Measurements from ENCODE around the gene TAAR2.

GRCh38 chr6:132624122-132624517 is at the start of gene TAAR2:
Gene TAAR2 (minus strand): TSS chr6:132624275.
- RRBS, result no CpG with 5 or more reads among the region's 6 CpGs

DNA sequence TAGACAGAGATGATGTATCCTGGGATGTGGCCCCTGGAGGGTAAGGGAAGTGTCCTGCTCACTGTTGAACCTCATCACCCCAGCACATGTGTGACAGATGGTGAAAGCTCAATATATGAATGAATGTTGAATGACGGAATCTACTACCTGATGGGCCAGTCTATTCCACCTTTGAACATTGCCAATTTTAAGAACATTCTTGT is 21.4 kb upstream of the VNN1 start:
- RRBS, result no CpG with 5 or more reads among the region's 1 CpG

DNA sequence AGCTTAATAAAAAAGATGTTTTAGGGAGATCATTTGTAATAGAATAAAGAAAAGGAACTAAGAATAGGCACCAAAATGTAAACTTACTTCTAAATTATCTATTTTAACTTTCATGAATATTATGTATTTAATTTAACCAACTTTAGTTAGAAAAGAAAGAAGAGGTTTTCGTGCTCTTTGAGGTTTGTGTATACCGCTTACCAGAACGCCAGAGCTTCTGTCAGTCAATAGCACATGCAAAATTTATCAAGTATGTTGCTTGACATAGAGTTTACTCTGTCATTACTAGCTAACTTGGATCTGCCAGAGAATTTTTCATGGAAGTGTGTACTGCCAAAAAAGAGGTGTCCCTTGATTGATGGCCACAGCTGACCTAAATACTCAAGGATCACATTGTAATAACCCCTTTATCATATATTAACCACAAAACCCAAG is 194.2 kb upstream of the EYA4 start:
- RRBS, result no CpG with 5 or more reads among the region's 3 CpGs

DNA sequence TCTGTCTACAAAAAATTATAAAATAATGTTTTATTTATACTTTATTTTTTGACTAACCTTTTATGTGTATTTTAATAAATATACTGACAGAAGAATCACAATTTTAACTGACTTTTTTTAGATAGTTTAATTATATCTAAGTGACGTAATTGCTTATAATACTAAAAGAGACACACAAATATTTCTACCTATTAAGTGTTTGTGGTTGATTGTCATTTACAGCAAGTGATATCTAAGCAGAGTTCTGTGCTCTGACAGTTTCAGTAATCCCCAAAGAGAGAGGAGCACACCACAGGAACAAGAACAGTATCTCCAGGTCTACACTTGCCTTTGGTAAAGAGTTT is 183.1 kb upstream of the EYA4 start:
- RRBS, result no CpG with 5 or more reads among the region's 1 CpG

GRCh38 chr6:133609395-133610086 is 279.4 kb upstream of the TCF21 start:
- RRBS, result no CpG with 5 or more reads among the region's 2 CpGs

DNA sequence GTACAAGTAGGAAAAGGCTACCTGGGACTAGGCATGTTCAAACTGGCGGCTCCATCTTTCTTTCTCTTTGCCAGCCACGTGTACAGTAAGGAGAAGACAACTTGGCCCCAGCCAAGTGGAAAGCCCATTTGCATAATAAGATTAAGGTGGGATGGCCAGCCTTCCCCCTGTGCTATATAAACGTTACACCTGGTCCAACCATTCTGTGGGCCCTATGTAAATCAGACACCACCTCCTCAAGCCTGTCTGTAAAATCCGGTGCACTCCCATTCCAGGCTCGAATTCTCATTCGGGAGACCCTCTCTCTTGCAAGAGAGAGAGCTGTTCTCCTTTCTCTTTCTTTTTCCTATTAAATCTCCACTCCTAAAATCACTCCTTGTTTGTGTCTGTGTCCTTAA is 27.2 kb upstream of the SLC2A12 start:
- RRBS, result no CpG with 5 or more reads among the region's 6 CpGs

DNA sequence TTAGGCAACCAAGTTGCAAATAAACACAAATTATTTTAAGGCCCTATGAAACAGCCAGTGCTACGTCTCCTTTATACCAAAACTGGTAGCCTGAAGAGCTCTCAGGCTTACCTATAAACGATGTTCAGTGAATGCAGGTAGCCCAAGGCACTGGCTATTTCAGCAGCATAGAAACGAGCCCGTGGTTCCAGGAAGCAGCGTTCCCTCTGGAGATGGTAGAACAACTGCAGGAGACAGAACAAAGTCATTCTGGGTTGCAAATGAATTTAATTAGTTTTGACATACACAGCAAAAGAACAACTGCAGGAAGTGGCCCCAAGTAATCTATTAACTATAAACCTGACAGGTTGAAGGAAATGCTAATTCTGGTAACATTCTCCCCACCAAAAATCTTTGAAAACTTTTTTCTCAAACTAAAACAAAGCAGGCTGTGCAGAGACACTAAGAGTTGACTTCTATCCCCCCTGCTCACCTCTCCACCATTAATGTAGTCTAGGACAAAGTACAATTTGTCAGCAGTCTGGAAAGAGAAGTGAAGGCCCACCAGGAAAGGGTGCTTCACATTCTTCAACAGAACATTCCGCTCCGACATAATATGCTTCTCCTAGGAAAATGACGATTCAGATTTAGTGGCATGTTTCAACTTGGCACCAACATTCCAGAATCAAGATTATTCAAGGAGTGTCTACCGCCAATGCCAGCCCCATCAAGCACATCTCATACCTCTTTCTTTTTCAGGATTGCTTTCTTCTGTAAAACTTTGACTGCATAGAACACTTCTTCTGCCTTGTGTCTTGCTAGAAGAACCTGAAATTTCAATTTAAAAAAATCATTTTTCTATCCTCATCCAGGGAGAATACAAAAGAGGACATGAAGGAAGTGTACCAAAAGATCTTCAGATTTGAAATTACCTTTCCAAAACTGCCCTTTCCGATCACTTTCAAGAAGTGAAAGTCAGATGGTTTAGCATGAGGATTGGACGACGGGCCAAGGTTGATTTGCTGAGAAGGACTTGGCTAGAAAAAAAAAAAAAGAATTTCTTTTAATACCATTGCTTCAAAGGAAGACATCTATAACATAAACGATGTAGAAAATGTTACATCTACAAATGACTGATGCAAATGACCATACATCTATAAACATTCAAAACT is 120.5 kb upstream of the SLC2A12 start:
- RRBS, result no CpG with 5 or more reads among the region's 13 CpGs

DNA sequence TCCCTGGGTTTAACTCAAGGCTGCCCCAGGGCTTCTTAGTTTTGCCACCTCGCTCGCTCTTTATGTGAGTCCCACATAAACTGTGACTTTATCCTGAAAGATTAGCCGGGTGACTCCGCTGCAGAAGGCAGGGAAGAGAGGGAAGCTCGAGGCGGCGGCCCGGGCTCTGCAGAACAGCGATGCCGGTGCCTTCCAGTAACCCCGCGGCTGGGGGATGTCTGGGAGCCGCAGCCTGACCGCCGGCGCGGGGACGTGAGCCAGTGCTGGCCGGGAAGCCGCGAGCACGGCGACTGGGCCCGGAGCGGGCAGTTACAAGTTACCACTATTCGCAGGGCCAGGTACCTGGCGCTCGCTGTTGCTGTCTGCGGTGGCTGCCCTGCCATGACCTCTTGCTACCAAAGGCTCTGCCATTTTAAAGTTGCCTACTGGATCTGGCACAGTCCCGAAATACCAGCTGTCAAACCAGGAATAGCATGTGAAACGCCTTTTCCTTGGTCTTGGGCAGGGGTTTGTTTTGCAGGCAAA is 123.9 kb upstream of the SLC2A12 start:
- RRBS, result 5% methylated on average over 12 of the region's 31 CpGs

DNA sequence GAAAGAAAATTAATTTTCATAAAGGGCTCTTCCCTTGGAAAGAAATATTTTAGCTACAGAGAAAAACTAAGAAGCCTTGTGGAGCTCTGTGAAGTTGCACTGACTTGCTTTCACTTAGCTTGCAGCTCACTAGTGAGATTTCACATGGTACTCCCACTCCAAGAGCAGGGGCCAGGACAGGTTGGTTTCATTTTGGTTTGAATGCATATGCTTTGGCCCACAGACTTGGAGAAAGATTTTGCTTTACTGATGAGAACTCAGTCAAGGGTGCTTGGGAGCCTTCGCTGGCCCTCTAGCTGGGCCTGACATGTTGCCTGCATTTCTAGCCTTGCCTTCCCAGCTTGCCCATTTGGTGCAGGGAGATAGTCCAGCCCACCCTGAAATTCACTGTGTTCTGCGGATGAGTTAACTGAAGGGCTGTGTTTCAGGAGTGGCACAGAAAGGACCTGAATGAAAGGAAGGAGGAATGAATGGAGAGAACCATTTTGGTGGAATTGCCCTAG is 2.0 kb downstream of the SGK1 start:
- RRBS, result no CpG with 5 or more reads among the region's 2 CpGs

- RRBS, result no CpG with 5 or more reads among the region's 5 CpGs
Observed at GRCh38 chr6:134520309-134520767, 202.4 kb upstream of the SGK1 start.

- RRBS, result no CpG with 5 or more reads among the region's 8 CpGs
Observed at GRCh38 chr6:134714810-134715174, 235.1 kb downstream of the ALDH8A1 start.

DNA sequence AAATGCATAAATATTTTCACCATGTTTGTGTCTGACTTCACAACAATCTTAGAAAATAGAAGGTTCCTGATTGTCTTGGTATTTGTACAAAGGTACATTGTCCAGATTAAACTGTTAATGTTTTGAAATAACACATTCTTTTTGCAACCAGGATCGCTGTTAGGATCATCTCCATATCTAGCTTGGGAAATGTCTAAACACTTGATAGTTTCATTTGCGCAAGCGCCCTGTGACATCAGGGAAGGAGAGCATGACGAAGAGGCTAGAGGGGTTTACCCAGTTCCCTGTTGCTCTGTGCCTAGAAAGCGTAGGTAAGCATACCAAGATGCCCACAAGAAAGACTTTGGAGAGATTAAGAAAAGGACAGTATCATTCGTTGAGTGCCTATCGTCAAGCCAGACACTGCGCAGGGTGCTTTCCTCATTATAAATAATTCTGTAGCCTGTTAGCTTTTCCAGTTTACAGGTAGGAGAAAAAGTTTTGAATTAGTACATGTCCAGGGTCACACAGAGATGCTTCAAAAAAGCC is 19.4 kb downstream of the ALDH8A1 start:
- RRBS, result no CpG with 5 or more reads among the region's 8 CpGs

DNA sequence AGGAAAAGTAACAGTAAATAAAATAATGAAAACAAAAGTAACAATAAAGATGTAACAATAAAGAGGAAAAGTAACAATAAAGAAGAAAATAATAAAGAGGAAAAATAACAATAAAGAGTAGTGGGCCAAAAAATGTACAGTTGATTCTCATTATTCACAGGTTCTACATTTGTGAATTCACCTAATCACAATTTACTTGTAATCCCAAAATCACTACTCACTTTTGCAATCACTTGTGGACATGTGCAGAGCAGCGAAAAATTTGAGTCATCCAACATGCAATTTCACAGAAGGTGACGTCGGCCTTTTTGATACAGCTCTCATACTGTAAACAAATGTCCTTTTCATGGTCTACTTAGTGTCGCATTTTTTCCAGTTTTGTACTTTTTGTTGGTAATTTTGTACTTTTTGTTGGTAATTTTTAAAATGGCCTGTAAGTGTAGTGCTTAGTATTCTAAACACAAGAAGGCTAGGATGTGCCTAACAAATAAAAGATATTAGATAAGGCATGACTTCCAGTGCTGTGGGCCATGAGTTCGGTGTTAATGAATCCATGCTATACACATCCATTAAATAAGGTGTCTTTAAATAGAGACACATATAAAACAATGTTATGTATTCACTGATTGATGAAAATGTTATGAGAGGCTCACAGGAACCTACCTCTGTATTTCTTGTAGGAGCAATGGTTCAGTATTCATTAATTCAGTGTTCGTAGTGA is 23.8 kb downstream of the HBS1L start:
- RRBS, result no CpG with 5 or more reads among the region's 6 CpGs

- RRBS, result no CpG with 5 or more reads among the region's 8 CpGs
Observed at GRCh38 chr6:135087607-135088337, 33.1 kb upstream of the HBS1L start.

DNA sequence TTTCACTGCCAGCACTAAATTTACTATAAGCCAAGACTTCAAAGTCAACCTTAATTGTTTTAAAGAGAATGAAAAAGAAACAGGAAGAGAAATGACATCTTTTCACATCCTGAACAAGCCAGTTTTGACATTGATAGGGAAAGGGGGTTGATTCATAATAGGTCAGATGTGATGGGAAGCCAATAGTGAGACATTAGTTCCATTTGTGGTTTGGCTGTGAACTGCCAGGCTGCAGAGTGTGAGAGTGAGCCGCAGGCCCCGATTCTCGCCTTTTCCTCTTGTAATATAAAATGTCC is 52.6 kb upstream of the MYB start:
- RRBS, result no CpG with 5 or more reads among the region's 3 CpGs

- RRBS, result 2% methylated on average over 20 of the region's 50 CpGs
Observed at GRCh38 chr6:135180203-135181025, 694 bp upstream of the MYB start.

GRCh38 chr6:135305504-135306054 is 124.5 kb downstream of the MYB start:
- RRBS, result no CpG with 5 or more reads among the region's 1 CpG

DNA sequence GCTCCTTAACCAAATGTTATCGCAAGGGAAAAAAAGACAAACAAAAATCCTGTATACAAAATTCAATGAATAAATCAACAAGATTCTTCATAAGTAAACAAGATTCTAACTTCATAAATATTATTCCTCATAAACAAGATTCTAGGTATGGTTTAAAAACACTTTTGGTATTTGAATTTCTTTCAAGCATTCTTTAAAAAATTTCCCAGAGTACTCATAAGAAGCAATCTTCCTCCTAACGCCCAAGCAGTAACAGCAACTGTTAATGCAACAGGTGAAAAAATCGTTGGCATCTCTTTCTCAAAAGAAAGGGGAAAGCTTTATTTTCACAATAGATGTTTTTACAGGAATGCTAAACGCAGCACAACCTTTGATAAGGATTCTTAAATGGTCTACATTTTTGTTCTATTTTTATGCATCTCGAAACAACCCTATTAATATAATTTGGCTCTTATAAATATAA is 796 bp downstream of the AHI1 start:
- RRBS, result no CpG with 5 or more reads among the region's 5 CpGs

DNA sequence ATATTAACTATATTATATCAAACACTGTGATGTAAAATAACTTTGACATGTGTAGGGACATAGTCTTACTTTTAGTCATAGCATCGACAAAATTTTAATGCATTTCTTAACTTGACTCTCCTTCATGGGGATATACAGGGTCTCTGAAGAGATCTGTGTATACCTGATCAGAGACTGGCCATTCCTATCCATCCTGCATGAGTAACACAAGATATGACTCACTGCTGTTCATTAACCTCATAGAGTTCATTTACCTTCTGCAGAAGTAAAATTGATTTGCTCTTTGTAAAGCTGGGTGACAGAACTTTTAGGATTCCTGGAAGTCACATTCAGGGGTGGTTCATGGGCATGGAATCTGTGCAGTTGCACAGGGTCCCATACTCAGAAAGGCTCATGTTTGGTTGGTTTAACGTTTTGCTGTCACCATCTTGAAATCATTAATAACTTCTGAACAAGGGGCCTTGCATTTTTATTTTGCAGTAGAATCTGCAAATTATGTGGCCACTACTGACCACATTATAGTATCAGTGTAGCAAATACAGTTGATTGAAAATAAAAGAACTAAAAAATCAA is 53.2 kb downstream of the PDE7B start:
- RRBS, result no CpG with 5 or more reads among the region's 2 CpGs

GRCh38 chr6:135984600-135985044 is 133.1 kb downstream of the PDE7B start:
- RRBS, result no CpG with 5 or more reads among the region's 2 CpGs